T-cell (primary cell): Measurements from ENCODE around the gene UNC80.

DNA sequence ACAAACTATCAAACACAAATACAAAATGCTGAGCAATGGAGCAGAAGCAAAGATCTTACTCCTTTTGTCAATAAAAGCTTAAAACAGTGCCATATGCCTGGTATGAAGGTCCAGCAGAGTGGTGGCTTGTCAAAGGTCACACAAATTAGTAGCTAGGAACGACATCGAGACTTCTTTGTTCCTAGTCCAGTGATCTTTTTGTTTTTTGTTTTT is 76.1 kb upstream of the FZD5 start:
- PRO-cap, 7 experiments, result no peak in any of the 7 experiments

GRCh38 chr2:207897445-207897767 is 127.7 kb upstream of the FZD5 start:
- PRO-cap, 7 experiments, result no peak in any of the 7 experiments

DNA sequence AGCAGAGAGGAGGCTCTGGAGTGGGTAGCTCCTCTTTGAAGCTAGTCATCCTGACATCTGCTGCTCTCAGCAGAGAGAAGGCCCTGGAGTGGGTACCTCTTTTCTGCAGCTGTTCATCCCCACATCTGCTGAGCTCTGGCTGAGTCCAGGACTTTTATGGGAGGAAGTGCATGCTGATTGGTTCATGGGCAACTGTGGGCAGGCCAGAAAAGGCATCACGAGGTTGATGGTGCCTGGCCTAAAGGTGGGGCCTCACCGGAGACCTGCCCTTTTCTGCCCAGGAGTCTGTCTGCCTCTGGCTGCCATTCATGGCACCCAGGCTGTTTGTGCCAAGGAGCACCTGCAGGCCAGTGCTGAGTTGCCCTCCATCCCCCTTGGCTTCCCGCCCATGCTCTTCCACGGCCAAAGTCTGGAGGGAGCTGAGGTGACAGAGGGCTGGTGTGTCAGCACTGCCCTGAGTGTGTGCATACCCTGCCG is 123.1 kb downstream of the PTH2R start:
- PRO-cap, 7 experiments, result no peak in any of the 7 experiments

DNA sequence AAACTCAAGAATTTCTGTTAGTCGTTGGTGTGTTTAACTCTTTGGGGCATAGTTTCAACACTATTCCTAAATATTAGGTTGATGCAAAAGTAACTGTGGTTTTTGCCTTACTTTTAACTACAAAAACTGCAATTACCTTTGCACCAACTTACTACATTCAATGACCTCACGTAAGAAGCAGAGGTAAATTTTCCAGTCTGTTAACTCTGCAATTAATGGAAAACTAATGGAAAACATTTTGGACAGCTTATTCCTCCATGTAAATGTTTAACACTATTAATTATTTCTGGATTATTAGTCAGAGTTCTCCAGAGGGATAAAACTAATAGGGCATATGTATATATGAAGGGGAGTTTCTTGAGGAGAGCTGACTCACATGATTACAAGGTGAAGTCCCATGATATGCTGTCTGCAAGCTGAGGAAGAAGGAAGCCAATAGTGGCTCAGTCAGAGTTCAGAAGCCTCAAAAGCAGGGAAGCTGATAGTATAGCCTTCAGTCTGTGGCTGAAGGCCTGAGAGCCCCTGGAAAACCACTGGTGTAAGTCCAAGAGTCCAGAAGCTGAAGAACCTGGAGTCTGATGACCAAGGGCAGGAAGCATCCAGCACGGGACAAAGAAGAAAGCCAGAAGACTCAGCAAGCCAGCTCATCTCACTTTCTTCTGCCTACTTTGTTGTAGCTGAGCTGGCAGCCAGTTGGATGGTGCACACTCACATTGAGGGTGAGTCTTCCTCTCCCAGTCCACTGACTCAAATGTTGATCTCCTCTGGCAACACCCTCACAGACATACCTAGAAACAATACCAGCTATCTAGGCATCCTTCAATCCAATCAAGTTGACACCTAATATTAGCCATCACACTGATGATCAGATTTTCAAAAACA is 135.9 kb downstream of the PTH2R start:
- PRO-cap, 7 experiments, result no peak in any of the 7 experiments

- PRO-cap, 7 experiments, result no peak in any of the 7 experiments
Measured at GRCh38 chr2:209495677-209496462, 72.0 kb downstream of the MAP2 start.

DNA sequence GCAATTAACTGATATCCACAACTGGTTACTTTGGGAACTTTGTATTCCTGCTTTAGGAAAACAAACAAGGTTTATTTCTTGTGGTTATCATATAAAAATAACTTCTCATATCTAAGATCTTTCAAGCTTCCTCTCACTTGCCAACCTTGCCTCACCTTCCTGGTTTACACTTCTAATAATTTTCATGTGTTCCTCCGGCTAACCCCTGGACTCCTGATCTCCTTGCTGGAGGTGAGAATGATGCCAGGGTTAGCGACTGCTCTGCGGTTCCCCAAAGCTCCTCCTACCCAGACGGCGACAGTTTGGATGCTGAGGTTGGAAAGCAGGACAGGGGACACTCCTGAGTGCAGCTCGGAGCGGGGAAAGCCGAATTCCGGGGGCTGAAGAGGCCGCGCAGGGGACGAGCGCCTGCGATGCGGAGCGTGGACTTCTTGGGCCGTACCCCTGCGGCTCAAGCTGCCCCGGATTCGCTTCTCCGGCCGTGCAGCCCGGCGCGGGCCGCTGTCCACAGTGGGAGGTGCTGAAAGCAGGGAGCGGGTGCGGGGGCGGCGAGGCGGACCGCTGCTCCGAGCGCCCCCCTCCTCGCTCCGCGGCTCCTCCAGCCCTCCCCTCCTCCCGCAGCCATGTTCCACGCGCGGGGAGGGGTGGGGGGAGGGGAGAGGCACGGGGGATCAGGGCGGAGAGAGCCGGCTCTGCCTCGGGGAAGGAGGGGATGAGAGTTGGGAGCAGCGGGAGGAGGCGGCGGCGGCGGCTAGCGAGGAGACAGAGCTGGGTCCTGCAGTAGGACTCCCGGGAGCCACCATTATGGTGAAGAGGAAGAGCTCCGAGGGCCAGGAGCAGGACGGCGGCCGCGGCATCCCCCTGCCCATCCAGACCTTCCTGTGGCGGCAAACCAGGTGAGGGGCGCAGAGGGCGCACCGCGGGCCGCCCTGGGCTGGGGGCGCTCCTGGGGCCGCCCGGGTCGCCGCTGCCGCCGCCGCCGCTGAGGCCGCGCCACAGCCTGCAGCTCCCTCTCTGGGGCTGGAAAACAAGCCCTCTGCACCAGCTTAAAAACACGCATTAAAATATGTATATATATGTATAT is at the start of gene UNC80:
Gene UNC80, plus strand, starts transcription at position 564 of the 1,084 bp plus-strand sequence.
- PRO-cap, 7 experiments, result no peak in any of the 7 experiments

DNA sequence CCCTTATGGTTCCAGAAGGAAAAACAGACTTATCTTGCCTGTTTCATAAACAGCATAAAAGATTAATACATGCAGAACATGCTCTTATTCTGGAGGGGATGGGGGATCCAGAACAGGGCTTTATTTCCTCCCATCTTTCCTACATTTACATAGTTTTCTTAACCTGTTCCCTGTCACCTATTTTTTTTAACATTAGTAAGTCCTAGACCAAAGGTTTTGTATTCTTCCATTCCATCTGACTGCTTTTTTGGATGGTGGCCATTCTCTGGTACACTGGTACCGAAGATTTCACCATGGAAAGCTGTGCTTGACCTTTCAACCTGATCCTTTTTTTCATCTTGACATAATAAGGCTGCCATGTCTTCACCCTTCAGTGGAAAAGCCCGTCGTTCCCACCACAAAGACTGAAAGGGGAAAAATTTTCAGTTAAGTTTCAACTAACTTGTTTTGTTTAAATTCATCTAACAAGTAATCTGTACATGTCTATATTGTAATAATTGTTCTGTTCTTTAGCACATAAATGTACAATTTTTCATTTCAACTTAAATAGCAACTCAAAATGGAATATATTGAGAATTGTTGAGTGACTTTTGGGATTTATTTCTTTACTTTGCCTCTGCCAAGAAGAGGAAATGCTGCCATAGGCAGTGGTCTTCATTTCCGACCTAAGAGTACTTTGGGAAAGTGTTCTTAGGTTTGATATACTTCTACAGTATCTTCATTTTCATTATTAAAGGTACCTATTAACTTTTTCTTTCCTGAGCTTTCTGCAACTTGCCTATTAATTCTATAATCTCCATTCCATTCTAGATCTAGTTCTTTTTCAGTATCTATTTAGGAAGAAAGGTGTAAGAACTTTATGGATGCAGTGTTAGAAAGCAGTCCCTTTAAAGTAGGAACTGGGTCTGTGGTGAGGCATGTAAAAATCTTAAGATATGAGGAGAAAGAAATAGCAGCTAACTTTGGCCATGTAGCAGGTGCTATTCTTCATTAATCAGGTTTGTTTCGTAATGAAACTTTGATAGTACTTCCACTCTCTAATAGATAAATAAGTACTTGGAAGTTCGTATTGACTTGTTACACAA is 20.7 kb downstream of the RPE start:
- PRO-cap, 7 experiments, result no peak in any of the 7 experiments

DNA sequence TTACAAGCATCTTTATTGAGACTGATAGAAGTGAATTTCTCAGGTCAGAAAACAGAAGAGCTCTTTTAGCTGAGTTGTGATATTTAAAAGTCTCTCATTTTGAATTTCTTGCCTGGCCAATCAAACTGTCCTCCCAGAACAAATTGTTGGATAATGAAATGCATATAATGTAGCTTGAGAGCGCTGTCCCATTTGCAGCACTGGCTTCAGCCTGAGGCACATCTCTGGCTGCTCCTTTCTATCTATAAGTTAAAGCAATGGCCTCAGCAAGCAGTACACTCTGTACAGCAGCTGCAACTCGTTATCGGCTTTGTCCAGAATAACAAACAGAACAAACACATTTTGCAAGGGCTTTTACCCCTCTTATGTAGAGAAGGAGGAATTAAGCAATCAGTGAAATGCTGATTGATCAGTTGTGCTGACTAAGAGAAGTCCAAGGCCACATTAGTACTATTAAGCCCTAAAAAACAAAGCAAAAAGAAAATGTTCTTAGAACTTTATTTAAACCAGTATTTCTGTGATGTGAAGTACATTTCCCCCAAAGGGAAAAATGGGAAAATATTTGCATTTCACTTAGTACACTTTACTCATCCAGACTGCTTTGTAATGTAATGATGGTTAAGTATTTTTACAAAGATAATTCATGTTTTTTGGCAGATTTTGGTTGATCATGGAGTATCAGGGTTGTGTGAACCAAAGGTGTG is 15.1 kb upstream of the CPS1 start:
- PRO-cap, 7 experiments, result no peak in any of the 7 experiments

- PRO-cap, 7 experiments, result no peak in any of the 7 experiments
Measured at GRCh38 chr2:210560697-210561021, 4.3 kb downstream of the CPS1 start.

DNA sequence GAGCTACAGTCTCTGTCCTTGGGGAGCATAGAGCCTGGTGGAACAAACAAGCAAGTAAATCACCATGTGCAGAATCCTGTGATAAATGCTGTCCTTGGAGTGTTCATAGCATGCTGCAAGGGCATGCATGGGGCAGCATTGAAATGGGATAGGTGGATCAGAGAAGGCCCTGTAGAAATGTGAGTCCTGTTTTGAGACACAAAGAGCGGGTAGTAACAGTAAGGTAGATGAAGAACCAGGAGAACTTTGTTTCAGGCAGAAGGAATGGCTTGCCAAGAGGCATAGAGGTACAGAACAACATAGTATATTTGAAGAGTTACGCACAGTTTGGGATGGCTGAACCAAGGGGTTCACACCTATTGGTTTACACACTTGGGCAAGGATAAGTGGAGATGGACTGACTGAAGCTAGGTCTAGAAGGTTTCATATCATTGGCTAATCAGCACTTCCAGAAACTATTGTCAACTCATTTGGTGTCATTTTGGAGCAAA is 27.0 kb downstream of the CPS1 start:
- PRO-cap, 7 experiments, result no peak in any of the 7 experiments

DNA sequence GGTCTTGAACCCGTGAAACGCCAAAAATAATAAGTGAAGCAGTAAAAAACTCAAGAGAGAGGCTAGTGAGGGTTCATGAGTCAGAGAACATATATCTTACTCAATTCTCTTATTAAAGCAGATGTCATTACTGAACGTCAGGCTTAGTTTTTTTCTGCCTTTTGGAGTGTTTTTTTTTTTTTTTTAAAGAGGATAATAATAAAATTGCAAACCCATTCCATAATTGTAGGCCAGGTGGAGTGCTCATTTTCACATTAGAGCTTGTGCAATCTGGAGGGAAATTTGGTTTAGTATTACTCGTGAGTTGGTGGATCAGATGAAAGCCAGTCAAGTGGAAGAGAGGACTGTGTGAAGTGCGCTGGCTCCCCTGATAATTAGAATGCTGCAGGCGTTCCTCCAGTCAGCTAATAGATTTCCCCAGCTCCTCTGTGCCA is 74.5 kb downstream of the CPS1 start:
- PRO-cap, 7 experiments, result no peak in any of the 7 experiments

GRCh38 chr2:211086369-211086589 is 529.9 kb downstream of the CPS1 start:
- PRO-cap, 7 experiments, result peak in 1 of 7 experiments; most common plus-strand start chr2:211086424 (in 1)

GRCh38 chr2:212237751-212238218 is 300.8 kb downstream of the ERBB4 start:
- PRO-cap, 7 experiments, result no peak in any of the 7 experiments

DNA sequence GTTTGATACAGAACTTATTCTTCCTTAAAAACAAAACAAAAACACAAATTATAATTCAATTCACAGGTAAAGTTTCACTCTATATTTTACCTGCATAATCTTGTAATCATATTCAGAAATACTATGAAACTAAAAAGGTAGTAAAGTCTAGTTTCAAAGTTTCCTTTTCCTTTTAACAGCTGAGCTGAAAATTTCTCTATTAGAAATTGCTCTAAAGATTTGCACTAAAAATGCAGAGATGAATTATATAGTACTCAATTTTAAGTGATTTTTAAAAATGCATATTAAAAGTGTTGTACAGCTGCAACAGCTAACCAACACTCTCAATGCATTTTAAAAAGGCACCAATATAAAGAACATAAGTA is 148.6 kb downstream of the IKZF2 start:
- PRO-cap, 7 experiments, result no peak in any of the 7 experiments

- PRO-cap, 7 experiments, result no peak in any of the 7 experiments
Measured at GRCh38 chr2:213104094-213104450, 47.3 kb downstream of the IKZF2 start.

DNA sequence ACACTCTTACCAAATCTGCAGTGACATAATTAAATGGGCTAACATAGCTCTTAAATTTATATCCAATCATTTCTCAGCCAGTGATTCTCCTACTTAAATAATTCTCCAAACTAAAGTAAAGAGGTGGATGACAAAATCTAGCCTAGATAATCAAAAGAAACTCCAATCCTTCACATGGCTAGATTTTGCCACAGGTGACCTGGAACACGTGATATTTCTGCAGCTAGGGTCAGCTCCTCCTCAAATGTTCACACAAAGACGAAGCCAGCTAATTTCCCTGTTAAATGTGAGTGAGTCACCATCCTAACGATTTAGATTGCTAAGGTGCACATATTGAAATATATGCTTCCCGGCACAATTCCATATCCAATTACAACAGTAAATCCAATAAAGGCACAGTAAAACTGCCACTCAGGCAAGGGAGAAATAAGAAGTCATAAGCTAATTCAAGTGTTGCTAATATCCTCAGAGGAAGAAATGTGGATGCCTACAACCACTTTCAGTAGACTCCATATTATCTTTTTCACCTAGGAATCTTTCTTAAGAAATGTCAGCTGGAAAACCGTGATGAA is 28.7 kb downstream of the IKZF2 start:
- PRO-cap, 7 experiments, result no peak in any of the 7 experiments

DNA sequence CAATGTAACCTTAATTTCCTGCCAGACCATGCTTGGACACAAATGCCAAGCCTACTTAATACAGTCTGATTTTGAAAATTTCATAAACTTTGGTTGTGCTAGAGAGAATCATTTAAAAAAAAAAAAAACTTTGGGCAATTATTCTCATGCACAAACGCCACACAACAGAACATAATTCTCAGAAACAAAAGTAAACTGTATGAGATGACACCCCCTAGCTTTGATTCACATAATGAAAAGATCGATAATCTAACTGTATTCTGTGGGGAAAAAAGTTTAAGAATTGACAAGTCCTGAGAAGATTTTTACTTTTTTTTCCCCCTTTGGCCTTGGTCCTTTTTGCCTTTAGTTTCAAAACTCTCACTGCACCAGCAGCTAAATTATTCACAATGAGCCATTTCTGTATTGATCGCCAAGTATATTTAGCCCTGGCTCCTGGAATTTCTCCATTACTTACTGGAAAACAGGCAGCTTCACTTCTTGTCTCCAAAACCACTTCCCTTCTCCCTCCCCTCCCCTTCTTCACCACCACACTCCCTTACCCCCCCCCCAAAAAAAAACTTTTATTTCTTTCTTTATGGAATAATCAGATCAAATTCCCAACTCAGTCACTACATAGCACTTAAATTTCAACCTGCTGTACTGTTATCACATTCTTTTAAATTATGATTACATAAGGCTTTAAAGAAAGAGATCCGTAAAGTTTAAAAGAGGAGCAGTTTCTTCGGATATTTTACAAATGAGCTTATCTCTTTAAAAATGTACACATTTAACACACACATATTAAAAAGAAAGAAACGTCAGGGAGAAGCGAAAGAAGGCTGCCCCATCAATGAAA is 2.0 kb downstream of the IKZF2 start:
- PRO-cap, 7 experiments, result no peak in any of the 7 experiments

DNA sequence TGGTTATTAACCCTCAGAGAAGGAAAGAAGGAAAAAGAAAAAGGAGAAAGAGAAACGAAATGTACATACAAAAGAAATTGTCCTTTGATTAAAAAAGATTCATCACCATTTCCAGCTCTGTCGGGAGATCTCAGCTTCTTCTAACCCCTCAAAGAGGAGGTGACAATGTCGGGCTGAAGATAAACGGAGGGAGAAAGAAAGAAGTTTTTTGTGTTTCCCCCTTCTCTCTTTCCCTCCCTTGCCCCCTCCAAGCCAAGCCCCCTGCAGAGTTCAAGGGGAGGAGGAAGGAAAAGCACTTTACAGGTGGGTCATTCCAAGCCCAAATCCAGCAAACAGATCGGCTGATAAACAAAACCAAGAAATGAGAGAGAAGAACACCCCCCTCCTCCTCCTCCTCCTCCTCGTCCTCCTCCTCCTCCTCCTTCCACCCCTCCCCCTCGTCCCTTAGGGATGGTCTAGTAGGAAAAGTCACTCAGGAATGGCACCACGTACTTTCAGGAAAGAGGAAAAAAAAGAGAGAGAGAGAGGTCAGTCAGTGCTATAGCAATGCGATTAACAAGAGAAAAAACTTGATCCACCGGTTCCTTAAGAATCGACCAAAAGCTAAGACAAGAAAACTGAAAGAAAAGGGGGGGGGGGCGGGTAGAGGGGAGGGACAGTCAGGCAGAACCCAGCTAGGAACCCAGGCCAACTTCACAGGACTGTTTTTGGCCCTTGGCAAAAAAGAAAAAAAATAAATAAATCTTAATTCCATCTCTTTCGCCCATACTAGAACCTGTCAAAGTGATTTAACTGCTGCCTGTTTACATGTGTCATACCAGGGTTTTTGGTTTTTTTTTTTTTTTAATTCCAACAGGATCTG is 1.1 kb downstream of the IKZF2 start:
- PRO-cap, 7 experiments, result no peak in any of the 7 experiments

DNA sequence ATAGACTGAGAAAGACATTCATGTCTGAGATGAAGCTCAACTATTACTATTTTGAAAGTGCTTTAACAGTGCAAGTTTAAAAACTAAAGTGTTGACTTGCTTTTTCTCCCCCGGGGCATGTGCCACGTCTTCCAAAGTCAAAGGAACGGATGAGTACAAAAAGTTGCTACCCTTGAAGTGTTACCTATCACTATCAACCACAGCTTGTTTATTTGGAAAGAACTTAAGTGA is 906 bp upstream of the IKZF2 start:
- PRO-cap, 7 experiments, result peak in 4 of 7 experiments; most common minus-strand start position 151 of the sequence (in 3)

DNA sequence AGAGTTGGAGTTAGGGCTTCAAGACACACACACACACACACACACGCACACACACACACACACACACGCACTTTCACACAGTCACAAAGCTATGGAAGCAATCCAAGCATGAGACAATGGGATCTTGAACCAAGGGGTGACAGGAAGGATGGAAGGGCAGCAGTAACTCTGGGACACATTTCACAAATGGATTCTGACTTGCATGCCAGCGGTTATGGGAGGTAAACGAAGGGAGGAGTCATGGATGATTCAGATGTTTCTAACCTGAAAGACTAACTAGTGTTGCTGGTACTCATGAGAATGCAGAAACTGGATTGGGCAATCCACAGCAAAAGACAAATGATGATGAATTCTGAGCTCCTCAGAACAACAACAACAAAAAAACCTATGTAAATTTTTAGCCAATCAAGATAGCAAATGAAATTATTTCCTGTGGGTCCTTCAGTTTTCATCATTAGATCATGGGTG is 32.8 kb downstream of the ABCA12 start:
- PRO-cap, 7 experiments, result no peak in any of the 7 experiments